Measurements from ENCODE around the genes HDAC1, MARCKSL1, BSDC1 and KIAA1522.

DNA sequence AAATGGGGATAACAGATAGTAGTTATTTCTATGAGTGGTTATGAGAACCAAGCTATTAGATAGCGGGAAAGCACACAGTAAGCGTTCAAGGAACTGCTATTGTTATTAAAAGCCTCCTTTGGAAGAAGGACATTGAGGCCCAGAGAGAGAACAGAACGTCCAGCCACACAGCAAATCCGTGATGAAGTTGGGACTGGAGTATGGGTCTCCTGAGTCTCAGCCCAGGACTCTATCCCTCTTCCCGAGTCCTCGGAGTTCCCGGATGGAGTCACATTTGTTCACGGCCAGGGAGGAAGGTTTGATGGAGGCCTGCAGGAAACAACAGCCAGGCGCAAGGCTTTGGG is 407 bp upstream of the TXLNA start:
- PRO-cap, result no peak

GRCh38 chr1:32257067-32257310 is 5.9 kb downstream of the LCK start:
- PRO-cap, result no peak

DNA sequence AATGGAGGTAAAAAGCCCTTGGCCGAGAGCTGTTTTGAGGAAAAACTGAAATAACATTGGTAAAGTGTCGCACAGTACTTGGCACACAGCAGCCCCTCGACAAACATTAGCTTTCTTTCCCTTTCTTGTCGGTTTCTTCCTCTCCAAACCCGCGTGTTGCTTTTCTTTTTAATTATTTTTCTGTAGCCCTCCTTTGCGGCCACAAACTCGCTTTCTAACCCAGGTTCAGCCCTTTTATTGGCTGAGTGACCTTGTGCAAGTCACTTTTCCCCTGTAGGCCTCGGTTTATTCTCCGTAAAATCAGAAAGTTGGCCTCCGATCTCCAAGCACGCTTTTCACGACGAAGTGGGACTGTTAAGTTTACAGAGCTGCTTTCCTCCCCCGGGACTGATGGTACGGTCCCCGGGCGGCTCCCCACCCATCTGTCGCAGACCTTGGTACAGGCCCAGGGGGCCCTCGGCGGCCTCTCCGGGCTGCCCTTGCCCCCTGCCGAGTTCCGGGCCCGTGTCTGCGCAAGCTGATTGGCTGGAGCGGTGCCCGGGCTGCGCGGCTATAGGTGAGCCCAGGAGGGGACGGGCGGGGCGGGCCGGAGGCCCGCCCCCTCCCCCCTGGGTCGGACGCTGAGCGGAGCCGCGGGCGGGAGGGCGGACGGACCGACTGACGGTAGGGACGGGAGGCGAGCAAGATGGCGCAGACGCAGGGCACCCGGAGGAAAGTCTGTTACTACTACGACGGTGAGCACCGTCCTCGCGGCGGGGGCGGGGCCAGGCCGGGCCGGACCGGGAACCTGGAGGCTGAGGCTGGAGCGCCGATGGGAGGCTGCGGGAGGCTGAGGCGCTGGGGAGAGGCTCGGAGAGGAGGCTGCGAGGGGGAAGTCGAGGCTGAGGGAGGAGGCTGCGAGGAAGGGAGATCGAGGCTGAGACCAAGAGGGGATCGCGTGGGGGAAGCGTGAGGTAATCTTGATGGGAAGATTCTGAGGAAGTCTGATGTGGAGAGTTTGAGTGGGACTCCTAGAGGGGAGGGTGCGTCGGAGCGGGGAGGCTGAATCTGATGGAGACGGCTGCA is at the start of gene HDAC1:
HDAC1 (plus strand) TSS at position 599 of the 1,065 bp plus-strand sequence.
- PRO-cap, result bidirectional peak, plus-strand start at position 620 of the sequence, minus-strand start at position 481 of the sequence

DNA sequence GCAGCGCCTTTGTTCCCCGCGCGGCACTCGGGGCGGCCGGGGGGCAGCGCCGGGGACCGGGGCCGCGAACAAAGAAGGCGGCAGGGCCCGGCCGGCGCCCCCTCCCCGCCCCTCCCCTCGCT is 512 bp downstream of the MARCKSL1 start:
- PRO-cap, result bidirectional peak, plus-strand start at position 74 of the sequence, minus-strand start at position 73 of the sequence

DNA sequence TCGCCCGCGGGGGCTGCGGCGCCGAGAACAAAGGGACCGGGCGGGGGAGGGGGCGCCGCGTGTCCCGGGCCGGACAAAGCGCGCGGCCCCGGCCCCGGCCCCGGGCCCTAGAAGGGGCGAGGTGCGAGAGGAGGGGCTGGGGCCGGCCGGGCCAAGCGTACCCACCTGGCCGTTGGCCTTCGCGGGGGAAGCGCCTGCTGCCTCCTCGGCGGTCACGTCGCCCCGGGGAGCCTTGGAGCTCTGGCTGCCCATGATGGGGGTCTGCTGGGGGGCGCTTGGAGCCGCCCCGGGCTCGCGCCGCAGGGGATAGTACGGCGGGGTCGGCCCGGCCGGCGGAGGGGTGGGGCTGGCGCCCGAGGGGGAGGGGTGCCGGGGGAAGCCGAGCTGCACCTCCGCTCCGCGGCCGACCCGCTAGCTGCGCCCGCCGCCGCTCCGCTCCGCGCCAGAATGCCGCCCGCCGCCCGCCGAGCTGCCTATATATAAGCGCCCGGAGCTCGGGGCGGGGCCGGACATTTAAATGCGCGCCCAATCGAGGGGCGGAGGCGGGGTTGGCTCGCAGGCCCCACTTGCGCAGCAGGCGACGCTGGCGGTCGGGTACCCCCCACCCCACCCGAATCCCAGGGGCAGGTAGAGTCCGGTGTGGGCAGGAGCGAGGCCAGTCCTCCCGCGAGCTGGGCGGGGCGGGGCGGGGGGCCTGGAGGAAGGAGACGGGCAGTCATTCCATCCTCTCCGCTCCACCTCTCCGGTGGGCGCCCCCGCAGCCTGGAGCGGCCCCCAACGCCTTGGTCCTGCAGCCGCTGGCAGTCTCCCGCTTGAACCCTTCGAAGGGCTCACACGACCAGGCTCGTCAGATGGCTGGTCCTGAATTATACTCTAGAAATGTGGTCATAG is at the start of gene MARCKSL1:
MARCKSL1 (minus strand) TSS at position 452 of the 891 bp plus-strand sequence.
- PRO-cap, result bidirectional peak, plus-strand start at position 565 of the sequence, minus-strand start at position 449 of the sequence

- PRO-cap, result no peak
These were observed 9.6 kb downstream of the TSSK3 start for GRCh38 chr1:32371693-32372517.

- PRO-cap, result bidirectional peak, plus-strand start at chr1:32394680, minus-strand start at chr1:32394421
These were observed at the start of gene BSDC1 for GRCh38 chr1:32393547-32394544. BSDC1 (minus strand) TSS chr1:32394441.

GRCh38 chr1:32495995-32496602 is 31.2 kb downstream of the ZBTB8B start:
- PRO-cap, result unidirectional peak, plus-strand start at chr1:32496313

DNA sequence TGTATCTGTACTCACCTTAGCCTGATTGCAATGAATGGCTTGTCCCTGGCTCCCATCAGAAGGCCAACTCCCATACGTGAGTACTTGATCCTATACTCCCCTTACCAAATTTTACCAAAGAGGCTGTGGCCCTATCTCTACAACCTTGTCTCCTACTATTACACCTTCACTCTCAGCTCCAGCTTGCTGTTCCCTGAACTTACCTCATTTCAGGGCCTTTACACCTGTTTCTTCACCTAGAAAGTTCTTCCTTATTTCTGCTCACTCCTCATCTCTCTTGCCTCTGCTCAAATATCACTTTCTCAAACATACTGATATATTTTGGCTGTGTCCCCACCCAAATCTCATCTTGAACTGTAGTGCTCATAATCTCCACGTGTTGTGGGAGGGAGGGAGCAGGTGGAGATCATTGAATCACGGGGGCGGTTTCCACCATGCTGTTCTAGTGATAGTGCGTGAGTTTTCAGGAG is 26.8 kb downstream of the ZBTB8OS start:
- PRO-cap, result no peak

- PRO-cap, result no peak
These were observed 12.7 kb upstream of the KIAA1522 start for GRCh38 chr1:32728704-32729532.

GRCh38 chr1:32733526-32734294 is 7.9 kb upstream of the KIAA1522 start:
- PRO-cap, result no peak

GRCh38 chr1:32736893-32737651 is 4.6 kb upstream of the KIAA1522 start:
- PRO-cap, result no peak

- PRO-cap, result bidirectional peak, plus-strand start at chr1:32741539, minus-strand start at chr1:32741477; bidirectional peak, plus-strand start at chr1:32741858, minus-strand start at chr1:32741759; bidirectional peak, plus-strand start at chr1:32742093, minus-strand start at chr1:32742068
These were observed at the start of gene KIAA1522 for GRCh38 chr1:32741173-32742216. KIAA1522 (plus strand) TSS chr1:32741830.

GRCh38 chr1:32742942-32743464 is 1.4 kb downstream of the KIAA1522 start:
- PRO-cap, result no peak

GRCh38 chr1:32760799-32761906 is 19.5 kb downstream of the KIAA1522 start:
- PRO-cap, result unidirectional peak, minus-strand start at chr1:32760975; unidirectional peak, minus-strand start at chr1:32761630

DNA sequence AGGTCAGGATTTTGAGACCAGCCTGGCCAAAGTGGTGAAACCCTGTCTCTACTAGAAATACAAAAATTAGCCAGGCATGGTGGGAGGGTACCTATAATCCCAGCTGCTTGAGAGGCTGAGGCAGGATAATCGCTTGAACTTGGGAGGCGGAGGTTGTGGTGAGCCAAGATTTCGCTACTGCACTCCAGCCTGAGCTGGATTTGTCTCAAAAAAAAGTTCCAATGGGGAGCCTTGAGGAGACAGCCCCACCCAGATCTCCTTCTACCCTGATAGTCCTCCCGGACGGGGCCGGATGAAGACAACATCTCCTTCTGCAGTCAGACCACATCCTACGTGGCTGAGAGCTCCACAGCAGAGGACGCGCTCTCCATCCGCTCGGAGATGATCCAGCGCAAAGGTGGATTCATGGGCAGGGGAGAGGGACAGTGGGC is 26.8 kb downstream of the KIAA1522 start:
- PRO-cap, result no peak

DNA sequence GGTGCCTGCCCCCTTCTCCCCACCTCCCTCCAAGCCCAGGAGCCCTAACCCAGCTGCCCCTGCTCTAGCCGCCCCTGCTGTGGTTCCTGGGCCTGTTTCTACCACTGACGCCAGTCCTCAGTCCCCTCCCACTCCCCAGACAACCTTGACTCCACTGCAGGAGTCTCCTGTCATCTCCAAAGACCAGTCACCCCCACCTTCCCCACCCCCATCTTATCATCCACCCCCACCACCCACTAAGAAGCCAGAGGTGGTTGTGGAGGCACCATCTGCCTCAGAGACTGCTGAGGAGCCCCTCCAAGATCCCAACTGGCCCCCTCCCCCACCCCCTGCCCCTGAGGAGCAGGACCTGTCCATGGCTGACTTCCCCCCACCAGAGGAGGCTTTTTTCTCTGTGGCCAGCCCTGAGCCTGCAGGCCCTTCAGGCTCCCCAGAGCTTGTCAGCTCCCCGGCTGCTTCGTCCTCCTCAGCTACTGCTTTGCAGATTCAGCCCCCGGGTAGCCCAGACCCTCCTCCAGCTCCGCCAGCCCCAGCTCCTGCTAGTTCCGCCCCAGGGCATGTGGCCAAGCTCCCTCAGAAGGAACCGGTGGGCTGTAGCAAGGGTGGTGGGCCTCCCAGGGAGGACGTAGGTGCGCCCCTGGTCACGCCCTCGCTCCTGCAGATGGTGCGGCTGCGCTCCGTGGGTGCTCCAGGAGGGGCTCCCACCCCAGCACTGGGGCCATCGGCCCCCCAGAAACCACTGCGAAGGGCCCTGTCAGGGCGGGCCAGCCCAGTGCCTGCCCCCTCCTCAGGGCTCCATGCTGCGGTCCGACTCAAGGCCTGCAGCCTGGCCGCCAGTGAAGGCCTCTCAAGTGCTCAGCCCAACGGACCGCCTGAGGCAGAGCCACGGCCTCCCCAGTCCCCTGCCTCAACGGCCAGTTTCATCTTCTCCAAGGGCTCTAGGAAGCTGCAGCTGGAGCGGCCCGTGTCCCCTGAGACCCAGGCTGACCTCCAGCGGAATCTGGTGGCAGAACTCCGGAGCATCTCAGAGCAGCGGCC is 29.9 kb downstream of the KIAA1522 start:
- PRO-cap, result no peak

- PRO-cap, result no peak
These were observed 18.1 kb downstream of the YARS1 start for GRCh38 chr1:32798996-32799529.

DNA sequence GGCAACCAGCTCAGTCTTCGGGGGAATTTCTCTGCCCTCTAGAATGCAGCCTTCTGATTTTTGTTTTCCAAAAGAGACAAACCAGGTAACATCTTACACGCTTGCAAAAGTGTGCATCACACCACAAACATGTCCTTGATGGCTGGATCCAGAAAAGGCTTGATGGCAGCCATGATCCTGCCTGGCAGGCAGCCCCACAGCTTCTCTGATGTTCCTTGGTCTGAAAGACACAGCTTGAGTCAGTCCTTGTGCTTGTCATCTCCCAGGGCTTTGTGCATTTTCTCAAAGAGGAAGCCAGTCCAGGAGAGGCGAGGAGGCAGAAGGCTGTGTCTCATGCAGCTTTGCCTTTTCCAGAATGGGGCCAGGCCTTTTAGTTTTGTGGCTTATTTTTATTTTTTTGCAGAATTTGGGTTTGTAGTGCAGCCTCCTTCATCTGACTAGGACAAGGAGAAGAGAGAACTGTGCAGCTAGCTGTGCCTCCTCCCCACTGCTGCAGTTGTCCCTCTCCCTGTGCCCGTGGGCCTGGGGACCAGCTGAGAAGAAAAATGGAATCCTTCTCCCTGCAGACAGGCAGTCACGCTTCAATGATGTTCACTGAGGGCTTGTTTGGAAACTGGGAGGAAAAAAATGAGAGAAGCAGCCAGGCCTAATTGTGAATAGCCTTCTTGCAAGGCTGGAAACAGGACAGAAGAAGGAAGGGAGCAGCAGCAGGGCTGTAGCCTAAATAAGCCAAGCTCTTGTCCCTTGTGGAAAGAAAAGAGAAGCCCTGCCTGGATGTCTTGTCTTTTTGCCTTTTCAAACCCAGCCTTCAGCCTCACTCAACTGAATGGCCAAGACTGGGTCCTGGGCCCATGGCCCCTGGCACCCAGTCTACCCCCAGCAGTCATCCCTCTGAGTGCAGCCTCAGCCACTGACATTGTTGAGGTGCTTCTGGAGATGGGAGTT is 7.3 kb downstream of the FNDC5 start:
- PRO-cap, result no peak

- PRO-cap, result bidirectional peak, plus-strand start at chr1:32925949, minus-strand start at chr1:32925648
These were observed 24.2 kb upstream of the TMEM54 start for GRCh38 chr1:32925493-32925707.

Measured in left lung (tissue), 1 donor.